Metastatic Breast Carcinoma in the Ovary (tissue), 3 donors: ENCODE results near the genes FSCN3, SND1 and GARIN1A.

DNA sequence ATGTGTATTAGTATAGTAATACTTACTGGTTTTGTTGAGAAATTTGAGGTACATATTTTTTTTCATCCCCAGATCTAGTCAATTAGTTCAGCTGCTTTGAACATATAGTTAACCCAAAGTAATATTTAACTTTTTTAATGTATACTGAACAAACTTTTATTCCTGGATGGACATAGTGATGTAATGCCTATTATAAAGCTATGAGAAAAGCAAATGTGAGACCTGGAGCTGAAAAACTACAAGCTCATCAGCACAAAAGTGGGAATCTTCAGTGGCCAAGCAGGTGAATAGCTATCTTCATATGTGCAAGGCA lies 472.1 kb upstream of the POT1 start:
- PRO-cap, 3 experiments: no peak in any of the 3 experiments

- PRO-cap, 3 experiments: no peak in any of the 3 experiments
Measured at GRCh38 chr7:127346891-127348113, 45.2 kb downstream of the ZNF800 start.

GRCh38 chr7:127373302-127374492 lies 18.8 kb downstream of the ZNF800 start:
- PRO-cap, 3 experiments: no peak in any of the 3 experiments

DNA sequence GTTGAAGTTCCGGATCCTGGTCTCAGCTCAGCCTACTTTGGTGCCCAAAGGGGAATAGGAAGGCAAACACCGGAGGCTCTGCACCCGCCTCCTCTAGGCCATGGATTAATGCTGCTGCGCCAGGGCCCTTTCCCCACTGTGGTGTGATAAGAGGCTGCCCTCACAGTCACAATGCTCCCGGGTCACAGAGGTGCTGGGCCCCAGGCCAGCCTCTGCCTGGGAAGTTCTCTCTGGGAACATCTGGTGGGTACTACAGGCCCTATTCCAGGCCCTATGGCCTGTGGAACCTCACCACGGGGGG lies at the start of gene FSCN3:
Gene FSCN3 (plus strand): TSS at position 227 of the 301 bp plus-strand sequence.
- PRO-cap, 3 experiments: no peak in any of the 3 experiments

- PRO-cap, 3 experiments: peak in 3 of 3 experiments; most common plus-strand start chr7:127652165 (in 3)
Measured at GRCh38 chr7:127652003-127652797, at the start of gene SND1. Gene SND1, plus strand, starts transcription at chr7:127652194.

DNA sequence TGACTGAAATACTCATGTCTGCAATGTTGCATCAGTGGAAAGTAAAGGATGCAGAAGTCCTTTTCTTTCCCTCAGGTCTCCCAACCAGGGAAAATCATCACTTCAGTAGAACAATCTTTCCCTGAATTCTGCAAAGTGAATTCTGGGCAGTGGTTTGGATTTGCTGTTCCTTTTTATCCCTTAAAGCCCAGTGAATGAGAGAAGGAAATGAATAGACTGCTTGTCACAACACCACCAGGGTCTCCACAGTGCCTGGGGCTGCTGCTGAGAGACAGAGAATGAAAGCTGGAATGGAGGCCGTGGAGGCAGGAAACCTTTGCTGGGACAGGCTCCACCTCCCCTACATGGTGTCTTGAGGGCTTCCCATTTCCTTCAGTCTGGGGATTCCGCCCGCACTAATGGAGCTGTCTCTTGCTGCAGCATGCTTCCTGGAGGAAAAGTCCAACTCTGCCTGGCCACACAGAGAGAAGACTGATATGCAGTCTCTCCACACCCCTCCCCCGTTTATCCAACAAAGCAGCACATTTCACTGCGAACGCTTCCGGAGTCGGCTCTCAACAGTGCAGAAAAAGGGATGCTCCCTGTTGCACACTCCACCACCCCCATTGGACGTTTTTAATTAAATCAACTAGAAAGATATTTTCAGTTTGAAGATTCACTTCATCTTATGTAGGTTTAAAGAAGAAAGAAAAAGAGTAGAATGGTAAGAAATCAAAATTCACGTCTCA lies 54.5 kb downstream of the LRRC4 start:
- PRO-cap, 3 experiments: no peak in any of the 3 experiments

DNA sequence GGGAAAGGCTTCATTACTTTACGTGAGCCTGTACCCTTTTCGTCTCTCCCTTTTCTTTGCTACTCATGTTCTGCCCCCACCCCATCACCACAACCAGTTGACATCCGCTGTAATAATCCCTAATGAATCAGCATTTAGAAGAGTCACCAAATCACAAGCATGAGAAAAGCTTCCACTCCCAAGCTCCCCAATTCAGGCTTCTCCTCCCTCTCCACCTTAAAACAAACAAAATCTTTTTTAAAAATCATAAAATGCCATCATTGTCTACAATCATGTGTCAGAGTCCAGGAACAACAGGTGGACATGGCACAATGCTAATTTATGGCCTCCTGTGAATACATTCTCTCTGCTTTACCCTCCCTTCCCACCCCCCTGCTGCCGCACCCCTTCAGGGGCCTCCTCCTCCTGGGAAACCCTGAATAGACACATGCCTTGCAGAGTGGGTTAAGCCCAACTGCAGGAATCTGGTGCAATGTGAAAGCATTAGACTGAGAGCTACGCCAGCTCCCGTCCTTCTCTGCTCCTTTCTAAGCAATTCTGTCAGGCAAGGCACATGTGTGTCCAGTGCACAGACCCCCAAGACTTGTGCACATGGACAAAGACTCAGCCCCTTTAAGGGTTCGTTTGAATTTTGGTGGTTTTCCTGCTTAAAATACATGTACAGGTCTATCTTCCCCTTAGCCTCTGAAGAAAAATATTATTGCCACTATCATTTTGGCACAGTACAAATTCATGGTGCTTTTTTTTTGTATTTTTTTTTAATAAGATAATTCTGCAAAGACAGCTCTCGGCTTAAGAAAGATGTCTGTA lies 3.6 kb downstream of the LRRC4 start:
- PRO-cap, 3 experiments: no peak in any of the 3 experiments

DNA sequence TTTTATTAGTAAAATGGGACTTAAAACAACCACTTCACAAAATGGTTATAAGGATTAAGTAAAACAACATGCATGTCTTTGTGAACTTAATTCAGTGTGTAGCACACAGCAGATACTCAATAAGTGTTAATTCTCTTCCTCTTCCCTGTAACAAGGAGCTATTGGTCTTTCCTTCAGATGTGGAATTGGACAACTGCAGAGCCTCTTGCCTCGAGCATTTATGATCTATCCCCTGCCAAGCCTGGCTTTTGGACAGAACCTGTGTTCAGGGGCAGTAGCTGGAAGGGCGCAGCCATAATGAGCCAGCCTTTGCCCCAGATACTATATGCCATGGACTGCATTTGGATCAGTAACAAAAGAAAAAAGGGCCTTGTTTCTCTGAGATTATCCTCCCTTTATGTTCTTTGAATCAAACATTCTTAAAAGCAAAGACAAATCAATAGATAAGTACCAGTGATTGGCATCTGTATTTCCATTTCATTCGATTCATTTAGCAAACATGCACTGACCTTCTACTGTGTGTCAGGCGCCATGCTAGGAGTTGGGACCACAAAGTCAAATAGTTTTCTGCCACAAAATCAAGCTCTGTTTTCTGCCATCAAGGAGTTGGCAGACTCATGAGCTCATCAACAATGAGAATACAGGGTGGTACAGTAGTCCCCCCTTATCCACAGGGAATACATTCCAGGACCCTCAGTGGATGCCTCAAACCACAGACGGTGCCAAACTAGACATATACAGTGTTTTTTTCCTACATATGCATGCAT lies 25.0 kb upstream of the LRRC4 start:
- PRO-cap, 3 experiments: no peak in any of the 3 experiments

DNA sequence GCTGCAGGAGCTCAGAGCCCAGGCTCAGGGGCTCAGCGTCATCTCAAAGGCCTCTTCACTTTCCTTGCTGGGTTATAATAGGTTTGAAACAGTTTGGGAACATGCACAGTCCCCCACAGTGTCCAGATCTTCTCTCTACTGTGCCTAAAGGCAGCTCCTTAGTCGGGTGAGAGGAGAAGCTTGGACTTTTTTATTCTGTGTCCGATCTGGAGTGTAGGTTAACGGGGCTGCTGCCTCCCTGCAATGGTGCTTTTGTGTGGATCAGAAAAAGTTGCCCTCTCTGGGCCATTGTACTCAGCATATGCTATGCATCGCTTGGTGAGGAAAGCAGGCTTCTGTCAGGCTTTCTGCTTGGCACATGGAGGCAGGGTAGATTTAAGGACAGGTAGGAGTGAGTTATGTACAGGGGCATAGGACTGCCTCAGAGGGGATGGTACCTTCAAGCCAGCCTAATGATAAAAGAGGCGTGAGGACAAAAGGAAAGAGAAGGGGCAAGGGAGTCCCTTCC lies 30.7 kb upstream of the LRRC4 start:
- PRO-cap, 3 experiments: no peak in any of the 3 experiments

DNA sequence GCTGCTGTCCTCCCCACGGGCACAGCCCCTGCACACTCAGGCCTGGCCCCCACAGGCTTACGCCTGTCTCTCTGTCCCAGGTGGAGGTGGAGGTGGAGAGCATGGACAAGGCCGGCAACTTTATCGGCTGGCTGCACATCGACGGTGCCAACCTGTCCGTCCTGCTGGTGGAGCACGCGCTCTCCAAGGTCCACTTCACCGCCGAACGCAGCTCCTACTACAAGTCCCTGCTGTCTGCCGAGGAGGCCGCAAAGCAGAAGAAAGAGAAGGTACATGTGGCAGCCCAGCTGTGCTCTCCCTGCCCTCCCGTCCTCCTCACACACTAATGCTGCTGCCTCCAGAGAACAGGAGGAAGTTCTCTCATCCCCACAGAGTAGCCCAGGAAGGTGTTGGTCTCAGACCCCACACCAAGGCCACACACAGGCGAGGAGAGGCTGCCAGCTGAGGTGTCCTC lies 43.2 kb upstream of the LRRC4 start:
- PRO-cap, 3 experiments: no peak in any of the 3 experiments

DNA sequence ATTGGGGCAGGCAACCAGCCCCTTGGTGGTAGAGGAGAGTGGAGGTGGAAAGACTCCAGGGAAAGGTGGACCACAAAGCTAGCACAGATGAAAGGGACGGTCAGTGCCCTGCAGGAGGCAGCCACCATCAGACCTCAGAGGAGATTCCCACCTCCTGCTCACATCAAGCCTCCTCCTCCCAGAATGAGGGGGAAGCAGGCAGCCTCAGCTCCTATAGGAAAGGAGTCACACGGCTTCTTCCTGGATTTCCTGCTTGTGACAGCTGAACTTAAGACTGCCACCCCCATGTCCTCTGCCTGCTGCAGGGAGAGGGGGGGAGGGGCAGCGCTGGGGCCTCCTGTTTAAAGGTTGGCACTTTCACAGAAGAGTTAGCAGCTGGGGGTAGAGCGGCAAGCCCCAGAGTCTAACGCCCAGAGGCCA lies 44.4 kb upstream of the LRRC4 start:
- PRO-cap, 3 experiments: no peak in any of the 3 experiments

DNA sequence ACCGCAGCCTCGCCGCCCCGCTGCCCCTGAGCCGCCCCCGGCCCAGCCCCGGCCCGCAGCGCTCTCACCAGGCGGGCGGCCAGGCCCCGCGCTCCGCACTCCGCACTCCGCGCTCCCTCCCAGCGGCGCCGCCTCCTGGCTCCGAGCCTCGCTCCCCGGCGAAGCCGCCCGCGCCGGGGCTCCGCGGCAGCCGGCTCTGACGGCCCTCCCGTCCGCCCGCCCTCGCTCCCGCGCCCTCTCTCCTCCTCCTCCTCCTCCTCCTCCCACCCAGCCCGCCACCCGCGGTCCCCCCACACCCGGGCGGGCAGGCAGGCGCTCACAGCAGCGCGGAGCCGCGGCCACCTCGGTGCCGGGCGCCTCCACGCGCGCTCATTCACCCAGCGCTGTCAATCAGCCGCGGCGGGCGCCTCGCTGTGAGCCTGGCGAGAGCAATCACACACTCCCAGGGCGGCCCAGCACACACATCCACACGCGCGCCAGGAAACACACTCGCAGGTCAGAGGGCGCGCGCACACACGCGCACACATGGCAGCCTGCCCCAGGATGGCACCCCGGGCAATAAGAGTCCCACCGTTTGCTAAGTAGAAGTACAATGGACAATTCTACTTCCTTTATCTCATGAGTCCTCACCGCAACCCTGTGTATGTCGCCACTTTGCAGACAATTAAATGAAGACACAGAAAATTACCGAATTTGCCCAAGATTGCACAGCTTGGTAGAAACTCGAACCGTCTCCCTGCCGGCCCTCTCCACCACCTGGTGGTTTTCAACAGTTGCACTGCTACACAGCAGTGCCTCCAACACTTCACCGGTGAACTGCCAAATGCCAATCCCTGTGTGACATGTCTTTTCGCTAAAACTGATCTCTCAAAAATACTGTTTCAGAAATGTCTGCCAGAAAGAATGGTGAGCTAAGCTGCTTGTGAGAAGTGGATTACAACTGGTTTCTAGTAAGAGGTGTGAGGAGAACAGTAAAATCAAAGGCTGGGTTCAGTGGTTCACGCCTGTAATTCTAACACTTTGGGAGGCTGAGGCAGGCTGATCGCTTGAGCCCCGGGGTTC lies 18.1 kb upstream of the RBM28 start:
- PRO-cap, 3 experiments: no peak in any of the 3 experiments

DNA sequence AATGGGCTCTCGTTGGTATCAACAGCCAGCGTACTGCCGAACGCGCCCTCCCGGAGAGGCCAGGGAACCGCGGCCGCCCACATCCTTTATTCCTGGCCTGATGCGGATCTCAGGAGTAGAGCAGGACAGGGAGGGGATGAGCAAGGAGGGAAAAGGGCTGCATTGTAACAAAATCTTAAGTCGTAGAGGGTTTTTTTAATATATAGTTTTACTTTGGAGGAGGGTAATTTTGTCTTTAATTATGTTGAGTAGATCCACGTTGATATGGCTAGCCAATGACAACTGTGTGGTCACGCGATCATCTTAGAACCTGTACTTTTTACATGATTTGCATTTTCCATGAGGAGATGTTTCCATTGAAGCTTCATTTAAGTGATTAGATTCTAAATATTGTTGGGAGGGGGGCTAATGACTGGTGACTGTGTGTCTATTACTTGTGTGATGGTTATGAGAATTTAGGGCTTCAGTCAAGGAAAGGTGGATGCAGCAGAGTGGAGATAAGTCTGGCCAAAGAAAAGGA lies 695 bp downstream of the METTL2B start:
- PRO-cap, 3 experiments: no peak in any of the 3 experiments

GRCh38 chr7:128599453-128600232 lies 72.4 kb upstream of the GARIN1A start:
- PRO-cap, 3 experiments: no peak in any of the 3 experiments

GRCh38 chr7:128659402-128660549 lies 12.3 kb upstream of the GARIN1A start:
- PRO-cap, 3 experiments: no peak in any of the 3 experiments

DNA sequence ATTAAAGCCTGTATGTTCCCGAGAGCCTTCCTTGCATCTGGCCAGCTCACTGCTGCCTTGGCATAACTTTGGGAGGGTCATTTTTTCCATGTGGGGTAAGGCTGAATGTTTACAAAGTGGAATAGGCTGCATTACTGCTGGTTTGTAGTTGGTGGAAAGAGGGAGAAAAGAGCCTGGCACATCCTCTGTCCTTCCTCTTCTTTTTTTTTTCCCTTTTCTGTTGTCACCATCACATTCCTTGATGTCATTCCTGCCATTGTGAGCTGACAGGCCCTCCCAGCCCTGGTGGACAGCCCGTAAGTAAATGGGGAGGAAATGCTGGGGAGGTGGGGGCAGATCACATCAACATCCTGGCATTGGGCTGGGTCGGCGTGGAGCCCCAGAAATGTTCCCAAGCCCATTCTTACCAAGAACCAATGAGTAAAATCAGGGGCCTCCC lies at the start of gene GARIN1A:
Gene GARIN1A (plus strand): TSS at position 311 of the 439 bp plus-strand sequence.
- PRO-cap, 3 experiments: no peak in any of the 3 experiments

DNA sequence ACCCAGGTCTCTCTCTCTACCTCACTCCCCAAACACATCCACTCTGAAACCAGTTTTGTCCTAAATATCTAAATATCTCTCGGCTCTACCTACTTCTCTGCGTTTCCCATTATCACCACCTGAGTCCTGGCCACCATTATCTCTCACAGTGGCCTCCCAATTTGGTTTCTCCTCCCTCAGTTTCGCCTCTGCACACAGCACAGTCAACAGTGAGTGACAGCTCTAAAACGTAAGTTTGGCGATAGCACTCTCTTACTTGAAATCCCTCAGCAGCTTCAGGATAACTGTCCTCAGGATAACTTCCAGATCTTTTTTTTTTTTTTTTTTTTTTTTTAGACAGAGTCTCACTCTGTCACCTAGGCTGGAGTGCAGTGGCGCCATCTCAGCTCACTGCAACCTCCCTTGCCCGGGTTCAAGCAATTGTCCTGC lies 1.6 kb upstream of the ATP6V1F start:
- PRO-cap, 3 experiments: no peak in any of the 3 experiments

DNA sequence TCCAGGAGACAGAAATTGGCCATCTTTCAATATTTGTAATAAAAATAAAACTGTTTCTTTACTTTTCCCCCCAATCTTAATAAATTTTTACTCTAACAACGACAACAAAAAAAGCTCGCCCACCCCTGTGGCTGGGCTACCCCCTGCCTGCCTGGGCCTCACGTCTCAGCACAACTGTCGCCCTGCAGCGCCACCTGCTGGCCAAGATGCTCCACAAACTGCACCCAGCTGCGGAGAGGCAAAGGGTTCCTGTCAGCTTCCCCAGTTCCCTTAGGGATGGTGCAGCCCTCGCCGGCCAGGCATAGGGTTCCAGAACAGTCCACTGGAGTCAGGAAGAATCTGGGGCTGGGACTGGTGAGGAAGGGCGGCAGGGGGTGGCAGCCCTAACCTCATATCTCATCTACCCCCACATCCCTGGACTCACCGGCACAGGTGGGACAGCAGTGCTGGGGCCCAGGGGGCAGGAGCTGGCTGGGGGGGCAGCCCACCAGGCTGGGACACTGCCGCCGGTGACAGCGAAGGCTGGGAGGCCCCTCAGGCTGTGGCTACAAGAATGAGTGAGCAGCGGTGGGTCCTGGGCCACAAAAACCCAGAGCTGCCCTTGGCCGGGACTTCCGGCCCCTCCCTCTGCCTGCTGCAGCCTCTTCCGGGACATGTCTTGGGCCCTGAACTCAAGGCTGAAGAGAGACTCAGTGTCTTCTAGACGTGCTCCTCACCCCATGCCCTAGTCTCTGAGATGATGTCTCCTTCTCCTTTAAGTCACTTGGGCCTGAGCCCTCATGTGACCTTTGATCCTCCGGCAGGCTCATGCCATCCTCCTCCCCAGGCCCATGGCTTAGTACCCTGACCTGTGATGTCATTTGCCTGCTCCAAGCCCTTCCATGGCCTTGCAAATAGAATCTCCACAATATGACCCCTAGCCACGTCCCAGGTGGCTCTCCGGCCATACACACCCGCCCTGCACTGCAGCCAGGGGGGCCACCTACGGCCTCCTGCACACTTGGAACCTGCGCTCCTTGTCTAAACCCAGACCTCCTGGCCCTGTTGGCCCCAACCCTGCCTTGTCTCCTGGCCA lies 17.8 kb downstream of the ATP6V1FNB start:
- PRO-cap, 3 experiments: no peak in any of the 3 experiments

DNA sequence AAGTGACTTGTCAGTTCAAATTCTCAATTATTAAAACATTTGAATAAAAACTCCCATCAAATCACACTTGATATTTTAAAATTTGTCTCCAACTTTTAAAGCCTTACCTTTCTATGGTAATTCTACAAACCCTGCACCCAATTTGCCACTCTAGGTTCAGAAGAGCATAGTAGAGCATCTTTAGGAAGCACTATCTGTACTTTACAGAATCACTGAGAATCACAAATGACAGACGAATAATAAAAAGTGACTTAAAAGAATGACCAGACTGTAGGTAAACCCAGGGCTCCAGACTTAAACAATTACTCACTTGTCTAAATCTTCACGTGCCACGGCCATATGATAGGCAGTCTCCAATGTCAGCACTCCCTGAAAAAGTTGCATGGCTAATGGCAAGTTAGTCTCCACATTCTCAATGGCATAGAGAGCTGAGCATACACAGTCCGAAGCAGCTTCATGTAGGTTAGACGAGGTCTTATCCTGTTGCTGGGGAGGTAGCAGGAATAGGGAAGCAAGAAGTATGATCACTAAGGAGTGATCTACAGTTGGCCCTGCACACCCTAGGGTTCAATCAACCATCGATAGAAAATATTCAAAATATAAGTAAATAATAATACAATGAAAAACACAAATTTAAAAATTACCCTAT lies 54.0 kb downstream of the TNPO3 start:
- PRO-cap, 3 experiments: no peak in any of the 3 experiments

GRCh38 chr7:129055972-129056429 lies 1.1 kb upstream of the TNPO3 start:
- PRO-cap, 3 experiments: no peak in any of the 3 experiments